Occipital lobe (tissue), 2 donors: ENCODE data around the gene SLC25A29.

- RAMPAGE, long total RNA: no peak
Observed at GRCh38 chr14:100190118-100190539, 30.7 kb upstream of the DEGS2 start.

GRCh38 chr14:100237499-100237879, 1.5 kb upstream of the YY1 start:
- RAMPAGE, long total RNA: no peak

GRCh38 chr14:100281642-100282379, 24.4 kb downstream of the SLC25A29 start:
- RAMPAGE, long total RNA: no peak

DNA sequence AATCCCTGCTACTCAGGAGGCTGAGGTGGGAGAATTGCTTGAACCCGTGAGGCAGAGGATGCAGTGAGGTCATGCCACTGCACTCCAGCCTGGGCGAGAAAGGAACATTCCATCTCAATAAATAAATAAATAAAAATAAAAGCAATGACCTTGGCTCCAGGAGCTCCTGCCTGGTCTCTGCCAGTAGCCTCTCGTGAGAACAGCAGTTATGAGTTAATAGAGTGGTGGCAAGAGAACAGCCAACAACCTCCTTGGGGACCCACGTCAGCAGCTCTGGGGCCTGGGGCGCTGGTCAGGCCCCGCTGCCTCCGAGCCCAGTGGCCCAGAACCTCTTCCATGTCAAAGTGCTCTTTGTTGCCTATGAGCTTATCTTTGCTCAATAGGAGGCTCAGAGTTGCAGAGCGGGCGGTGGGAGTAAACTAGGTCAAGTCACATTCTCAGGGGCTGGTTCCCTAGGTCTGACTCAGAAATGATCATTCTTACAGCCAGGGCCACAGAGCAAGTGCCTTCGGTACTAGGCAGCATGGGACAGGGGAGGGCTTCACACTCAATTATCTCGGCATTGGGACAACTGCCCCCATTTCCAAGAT, 12.2 kb downstream of the SLC25A29 start:
- RAMPAGE, long total RNA: no peak

DNA sequence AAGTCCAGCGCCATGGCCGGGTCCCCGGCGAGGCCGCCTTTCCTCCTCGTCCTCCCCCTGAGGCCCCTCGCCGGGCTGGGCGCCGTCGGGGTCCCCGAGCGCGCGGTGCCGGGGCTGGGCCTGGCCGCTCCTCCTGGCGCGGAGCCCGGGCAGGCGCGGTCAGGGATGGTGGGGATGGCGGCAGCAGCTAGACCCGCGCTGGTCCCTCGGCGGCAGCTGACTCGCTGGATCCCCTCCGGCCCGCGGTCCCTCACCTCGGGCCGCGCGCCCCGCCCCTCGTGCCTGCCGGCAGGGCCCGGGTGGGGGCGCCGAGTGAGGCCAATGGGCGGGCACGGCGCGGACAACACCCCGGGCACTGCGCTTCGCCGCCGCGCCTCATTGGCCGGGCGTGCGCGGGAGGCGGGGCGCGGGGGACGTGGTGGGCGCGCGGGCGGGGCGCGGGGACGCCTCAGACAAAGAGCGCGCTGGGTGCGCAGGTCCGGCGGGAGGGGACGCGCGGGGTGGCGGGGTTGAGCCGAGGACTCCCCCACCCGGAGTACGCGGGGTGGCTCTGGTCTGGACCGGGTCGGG, at the start of gene SLC25A29:
Gene SLC25A29, minus strand, starts transcription at position 226 of the 570 bp plus-strand sequence.
- RAMPAGE, long total RNA: no peak

- RAMPAGE, long total RNA: no peak
Observed at GRCh38 chr14:100309137-100309673, 3.0 kb upstream of the SLC25A29 start.

GRCh38 chr14:100341078-100341893, 18.1 kb downstream of the SLC25A47 start:
- RAMPAGE, long total RNA: no peak

DNA sequence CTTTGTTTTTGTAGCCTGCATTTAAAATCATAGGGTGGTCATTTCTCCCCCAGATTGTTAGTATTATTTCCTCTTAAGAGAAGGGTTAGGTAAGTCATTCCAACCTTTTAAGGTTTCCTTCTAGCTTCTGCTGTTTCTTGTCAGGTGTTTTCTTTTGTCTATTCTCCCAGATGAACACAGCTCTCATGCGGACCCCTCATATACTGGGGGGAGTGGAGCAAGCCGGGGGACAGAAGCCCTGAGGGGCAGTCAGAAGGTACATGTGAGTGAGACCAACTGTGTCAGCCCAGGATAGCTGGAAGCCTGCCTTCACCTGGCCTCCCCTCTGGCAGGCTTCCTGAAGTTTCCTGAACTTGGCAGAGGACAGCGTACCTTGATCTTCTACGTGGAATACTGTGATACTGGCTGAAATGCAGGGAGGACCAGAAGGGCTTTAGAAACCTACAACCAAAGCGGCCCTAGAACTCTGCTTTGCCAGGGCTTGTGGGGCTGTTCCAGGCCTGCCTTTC, 13.1 kb downstream of the WDR25 start:
- RAMPAGE, long total RNA: no peak

- RAMPAGE, long total RNA: no peak
Observed at GRCh38 chr14:100392170-100392502, 15.9 kb downstream of the WDR25 start.

- RAMPAGE, long total RNA: no peak
Observed at GRCh38 chr14:100680484-100681255, 46.0 kb upstream of the DLK1 start.

DNA sequence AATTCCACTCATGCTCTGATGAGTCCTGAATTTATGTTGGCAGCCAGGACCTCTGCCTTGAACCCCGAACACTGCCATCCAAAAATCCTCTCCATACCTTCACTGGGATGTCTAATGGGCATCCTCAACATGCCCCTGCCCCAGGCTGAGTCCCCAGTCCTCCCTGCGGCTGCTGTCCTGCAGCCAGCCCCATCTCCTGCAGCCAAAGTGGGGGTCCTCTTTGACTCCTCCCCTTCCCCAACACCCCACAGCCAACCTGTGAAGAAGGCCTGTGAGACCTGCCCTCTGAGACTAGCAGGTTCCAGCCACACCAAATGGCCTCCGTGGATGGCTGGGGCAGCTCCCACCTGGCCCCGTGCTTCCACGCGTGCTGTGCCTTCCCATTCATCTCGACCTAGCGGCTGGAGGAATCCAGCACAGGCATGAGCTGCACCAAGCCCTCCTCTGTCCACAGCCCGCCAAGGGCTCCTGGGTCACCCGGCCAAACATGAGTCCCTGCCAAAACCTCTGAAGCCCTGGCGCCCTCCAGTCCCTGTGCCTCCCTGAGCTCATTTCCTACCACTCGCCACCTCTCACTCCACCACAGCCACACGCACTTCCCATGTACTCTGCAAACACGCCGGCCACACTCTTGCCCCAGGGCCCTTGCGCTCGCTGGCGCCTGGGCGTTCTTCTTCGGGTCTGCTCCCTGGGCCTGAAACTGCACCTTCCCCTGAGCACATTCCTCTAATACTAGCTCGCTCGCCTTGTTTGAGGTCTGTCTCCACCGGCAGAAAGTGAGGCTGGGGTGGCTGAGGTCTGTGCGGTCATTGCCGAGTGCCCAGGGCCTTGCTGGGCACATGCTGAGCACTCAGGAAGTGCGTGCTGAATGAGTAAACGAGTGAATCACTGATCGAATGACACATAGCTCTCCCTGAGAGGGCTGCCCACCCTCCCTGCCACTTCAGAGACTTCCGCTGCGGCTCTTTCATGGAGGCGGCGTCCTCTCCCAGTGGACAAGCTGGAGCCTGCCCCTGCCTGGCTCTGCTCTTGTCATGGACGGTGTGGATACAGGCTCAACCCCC, 33.9 kb upstream of the DLK1 start:
- RAMPAGE, long total RNA: no peak

DNA sequence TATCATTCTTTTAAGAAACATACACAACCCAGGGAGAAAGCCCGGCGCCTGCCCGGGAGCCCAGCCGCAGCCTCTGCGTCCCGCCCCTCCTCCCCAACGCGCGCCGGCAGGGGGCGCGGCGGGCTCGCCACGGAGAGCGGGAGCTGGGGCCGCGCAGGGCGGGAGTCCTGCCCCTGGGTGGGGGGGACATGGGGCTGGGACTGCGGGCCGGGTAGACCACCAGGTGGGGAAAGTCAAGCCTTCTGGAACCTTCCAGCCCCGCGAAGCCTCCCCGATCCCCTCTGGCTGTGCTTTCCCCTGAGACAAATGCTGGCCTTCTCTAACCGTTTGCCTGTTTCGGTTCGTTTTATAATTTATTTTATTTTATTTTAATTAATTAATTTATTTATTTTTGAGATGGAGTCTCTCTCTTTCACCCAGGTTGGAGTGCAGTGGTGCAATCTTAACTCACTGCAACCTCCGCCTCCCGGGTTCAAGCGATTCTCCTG, 16.9 kb upstream of the DLK1 start:
- RAMPAGE, long total RNA: no peak

DNA sequence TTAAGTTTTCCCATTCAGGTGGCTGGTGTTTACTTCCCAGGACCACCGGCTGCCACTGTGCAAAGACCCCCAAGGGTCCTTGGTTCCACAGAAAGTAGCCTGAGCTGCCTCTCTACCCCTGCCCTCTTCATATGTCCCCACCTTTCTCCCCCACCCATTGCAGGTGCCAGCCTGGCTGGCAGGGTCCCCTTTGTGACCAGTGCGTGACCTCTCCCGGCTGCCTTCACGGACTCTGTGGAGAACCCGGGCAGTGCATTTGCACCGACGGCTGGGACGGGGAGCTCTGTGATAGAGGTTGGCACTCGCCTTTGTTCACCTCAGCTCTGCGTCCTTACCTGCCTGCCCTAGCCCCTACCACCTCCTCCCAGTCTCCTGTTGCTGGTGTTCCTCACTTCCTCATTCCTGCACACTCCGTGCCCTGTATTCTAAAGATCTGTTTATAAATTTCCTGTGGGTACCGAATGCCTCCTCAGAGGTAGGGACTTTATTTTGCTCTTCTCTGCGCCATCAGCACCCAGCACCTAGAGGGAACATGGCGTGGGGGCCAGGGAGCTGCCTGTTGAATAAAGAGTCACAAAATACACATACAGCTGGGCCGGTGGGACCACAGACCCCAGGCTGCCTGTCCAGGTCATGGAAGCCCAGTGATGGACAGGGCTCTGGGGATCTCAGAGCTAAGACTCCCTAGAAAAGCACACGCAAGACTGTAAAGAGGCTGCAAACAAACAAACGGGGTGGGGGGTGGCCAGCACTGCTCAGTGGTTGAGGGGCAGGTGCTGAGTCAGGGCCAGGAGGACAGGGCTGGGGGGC, 2.3 kb downstream of the DLK1 start:
- RAMPAGE, long total RNA: no peak

DNA sequence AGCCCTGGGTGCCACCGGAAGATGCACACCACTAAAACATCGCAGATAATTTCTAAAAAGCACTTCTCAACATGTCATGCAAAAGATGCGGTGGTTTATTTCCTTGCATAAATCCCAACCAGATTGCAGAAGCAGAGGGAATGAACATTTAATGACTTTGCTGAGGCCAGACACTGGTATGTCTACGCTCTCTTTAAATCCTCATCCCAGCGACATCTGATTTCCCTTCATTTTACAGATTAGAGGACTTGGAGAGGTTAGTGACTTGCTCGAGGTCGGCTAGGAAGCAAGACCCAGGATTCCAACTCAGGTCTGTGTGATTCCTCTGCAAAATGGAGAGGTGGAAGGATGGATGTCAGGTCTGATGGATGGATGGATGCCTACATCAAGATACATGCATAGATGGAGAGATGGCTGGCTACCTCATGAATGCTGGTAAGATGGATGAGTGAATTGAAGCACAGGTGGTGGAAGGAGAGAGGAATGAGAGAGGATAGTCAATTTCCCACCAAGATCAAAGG, 3.2 kb upstream of the RTL1 start:
- RAMPAGE, long total RNA: no peak

GRCh38 chr14:100907219-100907707, 3.7 kb upstream of the RTL1 start:
- RAMPAGE, long total RNA: no peak

- RAMPAGE, long total RNA: no peak
Observed at GRCh38 chr14:100949600-100950055, 46.1 kb upstream of the RTL1 start.

- RAMPAGE, long total RNA: no peak
Observed at GRCh38 chr14:101359961-101360979, 401.2 kb upstream of the PPP2R5C start.

DNA sequence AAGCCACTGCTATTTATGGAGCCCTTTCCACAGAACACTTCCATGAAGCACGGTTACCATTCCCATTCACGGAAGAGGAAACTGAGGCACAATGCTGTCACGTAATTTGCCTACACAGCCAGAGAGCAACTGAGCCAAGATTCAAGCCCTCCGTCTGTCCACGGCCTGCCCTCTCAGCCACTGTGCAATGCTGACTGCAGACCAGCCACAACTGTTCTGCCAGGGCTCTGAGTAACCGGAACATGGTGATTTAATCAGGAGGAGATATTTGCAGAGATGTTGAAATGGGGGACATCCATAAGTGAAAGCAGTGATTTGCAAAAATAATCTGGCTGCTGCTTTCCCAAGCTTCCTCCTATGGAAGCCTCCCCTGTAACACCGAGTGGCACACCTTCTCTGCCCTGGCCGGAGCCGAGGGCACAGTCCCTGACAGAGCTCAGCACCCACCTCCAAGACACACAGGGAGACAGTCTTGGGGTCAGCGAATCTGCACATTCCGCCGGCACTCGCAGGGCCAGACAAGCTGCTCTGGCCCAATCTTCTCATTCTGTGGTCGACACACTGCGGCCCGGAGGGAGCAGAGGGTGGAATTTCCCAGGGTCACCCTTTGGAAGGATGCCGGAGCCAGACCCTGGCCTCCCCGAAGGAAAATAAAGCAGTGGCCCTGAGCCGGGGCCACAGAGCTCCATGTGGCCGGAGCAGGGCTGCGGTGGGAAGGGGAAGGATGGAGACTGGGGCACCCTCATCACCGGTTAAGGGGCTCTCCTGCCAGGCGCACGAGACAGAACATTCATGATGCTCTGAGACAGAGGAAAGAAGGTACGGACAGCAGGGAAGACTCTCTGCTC, 358.4 kb upstream of the PPP2R5C start:
- RAMPAGE, long total RNA: no peak

- RAMPAGE, long total RNA: no peak
Observed at GRCh38 chr14:101473817-101474130, 287.7 kb upstream of the PPP2R5C start.

- RAMPAGE, long total RNA: no peak
Observed at GRCh38 chr14:101518651-101519295, 242.7 kb upstream of the PPP2R5C start.